ENCODE data around the gene OXGR1.

- RRBS: no CpG with 5 or more reads among the region's 1 CpG
These were observed 21.7 kb downstream of the EDNRB start for GRCh38 chr13:77897019-77897261.

DNA sequence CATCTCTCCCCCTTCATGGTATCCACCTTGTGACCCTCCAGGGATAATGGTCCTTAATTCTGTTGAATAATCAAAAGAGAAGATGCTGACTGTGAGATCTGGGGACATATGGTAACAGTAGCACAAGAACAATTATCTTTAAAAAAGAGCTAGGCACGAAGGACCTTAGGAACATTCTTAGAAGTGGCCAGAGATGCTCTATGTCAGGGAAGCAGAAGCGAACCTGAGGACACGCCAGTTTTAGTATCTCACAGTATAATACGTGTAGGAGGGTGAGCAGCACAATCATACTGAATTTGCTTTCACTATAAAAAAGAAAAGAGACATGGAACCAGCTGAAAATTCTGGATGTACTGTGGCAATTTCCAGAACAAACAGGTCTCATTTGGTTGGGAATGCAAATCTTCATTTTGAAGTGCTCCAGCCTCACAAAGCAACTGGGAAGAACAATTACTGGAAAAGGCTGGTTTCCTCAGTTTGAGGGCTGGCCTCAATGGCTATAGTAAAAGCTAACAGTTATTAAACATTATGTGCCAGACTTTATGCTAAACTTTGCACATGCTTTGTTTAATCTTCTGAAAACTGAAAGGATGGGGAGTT is 3.2 kb downstream of the OBI1 start:
- RRBS: no CpG with 5 or more reads among the region's 4 CpGs

DNA sequence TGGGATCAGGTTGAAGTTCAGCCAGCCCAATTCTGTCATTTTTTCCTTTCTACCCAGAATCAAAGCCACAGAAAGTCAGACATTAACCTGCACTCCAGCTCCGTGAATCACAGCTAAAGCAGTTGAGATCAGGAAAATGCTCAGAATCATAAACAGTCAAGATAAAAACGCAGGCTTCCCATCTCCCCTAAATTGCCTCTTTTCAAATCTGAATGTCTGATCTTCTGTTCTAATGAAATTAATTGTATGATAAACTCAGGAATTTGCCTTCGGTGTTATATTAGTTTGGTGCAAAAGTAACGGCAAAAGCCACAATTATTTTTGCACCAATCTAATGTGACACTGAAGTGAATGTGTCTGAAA is 208.9 kb upstream of the OBI1 start:
- RRBS: no CpG with 5 or more reads among the region's 4 CpGs

DNA sequence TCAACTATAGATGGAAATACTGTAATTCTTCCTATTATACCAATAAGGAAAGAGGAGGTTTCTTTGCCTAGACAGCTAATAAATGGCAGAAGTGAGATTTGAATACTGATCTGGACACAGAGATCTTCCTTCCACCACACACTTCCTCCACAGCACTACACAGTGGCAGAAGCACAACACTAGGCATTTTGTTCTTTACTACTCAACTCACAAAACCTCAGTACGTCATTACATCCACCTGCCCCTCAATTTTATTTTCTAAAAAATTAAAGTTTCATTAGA is 4.4 kb downstream of the RBM26 start:
- RRBS: no CpG with 5 or more reads among the region's 1 CpG

- RRBS: no CpG with 5 or more reads among the region's 2 CpGs
These were observed 342.5 kb downstream of the SPRY2 start for GRCh38 chr13:79998459-79998820.

DNA sequence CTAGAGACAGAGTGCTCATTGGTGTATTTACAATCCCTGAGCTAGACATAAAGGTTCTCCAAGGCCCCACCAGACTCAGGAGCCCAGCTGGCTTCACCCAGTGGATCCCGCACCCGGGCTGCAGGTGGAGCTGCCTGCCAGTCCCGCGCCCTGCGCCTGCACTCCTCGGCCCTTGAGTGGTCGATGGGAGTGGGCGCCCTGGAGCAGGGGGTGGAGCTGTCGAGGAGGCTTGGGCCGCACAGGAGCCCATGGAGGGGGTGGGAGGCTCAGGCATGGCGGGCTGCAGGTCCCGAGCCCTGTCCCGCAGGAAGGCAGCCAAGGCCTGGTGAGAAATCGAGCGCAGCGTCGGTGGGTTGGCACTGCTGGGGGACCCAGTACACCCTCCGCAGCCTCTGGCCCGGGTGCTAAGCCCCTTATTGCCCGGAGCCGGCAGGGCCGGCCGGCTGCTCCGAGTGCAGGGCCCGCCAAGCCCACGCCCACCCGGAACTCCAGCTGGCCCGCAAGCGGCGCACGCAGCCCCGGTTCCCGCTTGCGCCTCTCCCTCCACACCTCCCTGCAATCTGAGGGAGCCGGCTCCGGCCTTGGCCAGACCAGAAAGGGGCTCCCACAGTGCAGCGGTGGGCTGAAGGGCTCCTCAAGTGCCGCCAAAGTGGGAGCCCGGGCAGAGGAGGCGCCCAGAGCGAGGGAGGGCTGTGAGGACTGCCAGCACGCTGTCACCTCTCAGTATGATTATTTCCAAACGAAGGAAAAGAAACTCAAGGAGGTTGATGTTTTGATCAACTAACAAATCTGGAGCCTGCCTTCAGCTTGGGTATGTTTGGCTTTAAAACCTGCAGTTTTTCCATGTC is 228.2 kb downstream of the GPC6 start:
- RRBS: no CpG with 5 or more reads among the region's 43 CpGs

DNA sequence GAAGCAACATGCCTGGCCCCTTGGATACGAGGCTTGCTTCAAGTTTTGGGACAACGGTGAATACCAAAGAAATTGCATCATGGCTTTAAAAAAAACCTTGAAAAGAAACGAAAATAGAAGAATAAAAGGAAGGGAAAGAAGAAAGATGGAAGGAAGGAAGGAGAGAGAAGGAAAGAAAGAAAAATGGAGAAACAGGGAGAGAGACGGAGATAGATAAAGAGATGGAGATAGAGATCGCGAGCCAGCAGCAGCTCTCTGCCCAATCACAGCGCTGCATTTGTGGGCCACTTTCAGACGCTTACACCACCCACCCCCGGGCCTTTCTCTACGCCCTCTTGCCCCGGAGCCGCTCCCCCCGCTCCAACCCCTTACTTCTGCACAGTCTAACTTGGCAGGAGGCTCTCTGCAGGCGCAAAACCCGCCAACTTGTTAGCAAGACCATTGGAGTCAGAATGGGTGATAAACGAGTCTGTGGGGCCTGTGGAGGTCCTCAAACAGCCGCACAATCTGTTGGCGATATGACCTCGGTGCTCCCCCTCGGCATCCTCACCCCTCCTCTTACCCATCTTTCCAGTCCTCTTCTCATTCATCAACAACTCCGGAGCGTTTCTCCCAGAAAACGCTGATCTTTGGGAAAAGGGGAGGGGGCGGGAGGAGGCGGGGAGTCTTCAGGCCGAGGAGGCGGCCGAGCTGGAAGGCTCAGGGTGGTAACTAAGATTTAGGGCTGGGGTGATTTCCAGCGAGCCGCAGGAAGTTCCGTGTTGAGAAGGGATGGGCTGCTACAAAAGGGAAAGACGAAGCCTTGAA is 4.4 kb downstream of the SOX21 start:
- RRBS: no CpG with 5 or more reads among the region's 32 CpGs

DNA sequence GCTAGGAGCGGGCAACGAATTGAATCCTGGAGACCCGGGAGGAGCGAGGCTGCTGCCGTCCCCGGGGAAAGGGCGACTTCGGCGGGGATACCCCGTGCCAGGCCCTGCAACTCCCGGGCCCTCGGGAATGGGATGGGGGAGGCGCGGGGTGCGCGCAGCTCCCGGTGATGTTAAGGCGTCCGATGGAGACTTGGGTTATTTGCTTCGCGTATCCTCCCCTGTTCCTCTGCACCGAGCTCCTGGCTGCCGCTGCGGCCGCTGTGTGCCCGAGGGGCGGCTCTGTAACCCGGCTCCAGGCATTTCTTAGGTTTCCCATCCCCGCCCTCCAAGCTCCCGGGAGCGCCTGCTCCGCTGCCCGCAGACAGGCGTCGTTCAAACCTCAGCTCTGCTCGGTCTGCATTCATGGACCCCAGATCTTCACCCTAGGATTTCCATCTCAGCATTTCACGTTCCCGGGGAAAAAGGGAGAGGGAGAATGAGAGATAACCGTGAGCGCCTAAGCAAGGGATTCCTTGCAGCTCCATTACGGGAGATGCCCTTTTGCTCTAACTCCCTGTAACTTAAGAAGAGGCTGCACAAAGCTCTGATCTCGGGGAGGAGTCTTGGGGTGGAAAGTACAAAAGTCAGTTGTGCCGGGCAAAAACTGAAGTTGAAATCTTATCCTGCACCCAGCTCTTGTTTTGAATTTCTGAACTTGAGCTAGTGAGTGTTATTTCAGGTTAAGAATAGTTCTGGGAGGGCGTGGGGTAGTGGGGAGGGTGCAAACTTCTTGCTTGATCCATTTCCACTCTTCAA is 256.2 kb upstream of the SOX21 start:
- RRBS: 3% methylated on average over 25 of the region's 44 CpGs

- RRBS: no CpG with 5 or more reads among the region's 5 CpGs
These were observed 115.4 kb downstream of the ABCC4 start for GRCh38 chr13:95185754-95186263.

DNA sequence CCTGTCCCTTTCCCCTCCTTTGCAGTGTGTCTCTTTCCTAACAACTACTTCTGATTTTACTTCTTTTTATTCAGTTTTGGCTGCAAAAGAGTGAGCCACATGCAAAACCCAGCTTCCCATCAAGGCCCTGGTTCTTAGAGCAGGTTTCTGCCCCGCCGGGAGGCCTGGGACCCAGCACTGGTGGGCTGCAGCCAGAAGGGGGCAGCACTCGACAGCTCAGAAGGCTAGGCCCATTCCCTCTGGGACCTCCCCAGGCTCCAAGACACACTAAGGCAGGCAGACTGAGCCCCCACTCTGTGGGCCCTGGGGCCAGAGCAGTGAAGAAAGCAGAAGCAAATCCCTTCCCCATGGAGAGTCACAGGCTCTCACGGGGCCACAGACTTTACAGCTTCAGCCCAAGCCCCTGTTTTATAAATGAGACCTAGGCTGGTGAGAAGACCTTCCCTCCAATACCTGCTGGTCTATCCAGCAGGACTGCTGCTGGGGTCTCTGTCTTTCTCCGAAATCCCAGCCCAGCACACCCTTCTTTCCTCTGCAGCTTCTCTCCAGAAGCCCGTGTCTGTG is 109.4 kb downstream of the ABCC4 start:
- RRBS: no CpG with 5 or more reads among the region's 6 CpGs

GRCh38 chr13:95192740-95193374 is 108.4 kb downstream of the ABCC4 start:
- RRBS: no CpG with 5 or more reads among the region's 9 CpGs

DNA sequence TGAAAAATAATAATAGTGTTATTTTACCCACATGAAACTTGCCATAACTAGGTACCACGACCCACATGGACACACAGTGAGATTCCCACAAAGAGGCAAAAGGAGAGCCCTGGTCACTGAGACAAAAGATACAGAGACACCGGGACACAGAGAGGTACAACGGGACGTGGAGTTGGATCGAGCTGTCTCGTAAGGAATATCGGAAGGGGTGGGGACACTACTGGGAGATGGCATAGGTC is 849 bp downstream of the ABCC4 start:
- RRBS: no CpG with 5 or more reads among the region's 7 CpGs

GRCh38 chr13:95340249-95340448 is 38.9 kb upstream of the ABCC4 start:
- RRBS: no CpG with 5 or more reads among the region's 5 CpGs

DNA sequence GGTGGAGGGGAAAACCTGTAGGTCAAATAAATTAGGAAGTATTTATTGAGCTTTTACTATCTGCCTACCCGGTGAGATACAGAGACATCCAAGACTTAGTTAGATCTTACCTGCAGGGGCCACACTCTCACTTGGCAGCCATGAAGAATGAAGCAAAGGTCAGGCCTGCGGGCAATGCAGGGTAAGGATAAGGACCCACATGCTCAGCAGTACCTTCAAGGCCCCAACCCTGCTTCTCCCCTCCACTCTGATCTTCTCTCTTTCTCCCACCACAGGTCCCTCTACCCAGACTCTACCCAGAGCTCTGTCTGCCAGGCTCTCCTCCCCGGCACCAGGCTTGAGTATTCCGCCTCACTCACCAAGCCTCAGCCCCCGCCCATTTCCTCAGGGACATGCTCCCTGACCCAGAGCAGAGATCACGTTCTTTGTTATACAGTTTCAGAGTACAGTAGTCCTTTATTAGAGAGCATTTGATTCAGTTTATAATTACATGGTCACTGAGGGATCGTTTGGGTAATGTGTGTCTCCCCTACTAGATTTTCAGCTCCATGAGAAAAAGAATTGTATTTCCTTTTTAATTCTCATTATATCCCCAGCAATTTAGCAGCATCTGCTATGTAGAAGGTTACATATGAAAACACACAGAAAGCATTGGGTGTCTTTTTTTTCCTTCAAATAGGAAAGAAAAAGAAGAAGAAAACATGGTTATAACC is 18.8 kb upstream of the CLDN10 start:
- RRBS: no CpG with 5 or more reads among the region's 7 CpGs

GRCh38 chr13:95553384-95553938 is 941 bp downstream of the CLDN10 start:
- RRBS: no CpG with 5 or more reads among the region's 20 CpGs

- RRBS: no CpG with 5 or more reads among the region's 8 CpGs
These were observed 108.8 kb downstream of the DNAJC3 start for GRCh38 chr13:95785678-95786206.

DNA sequence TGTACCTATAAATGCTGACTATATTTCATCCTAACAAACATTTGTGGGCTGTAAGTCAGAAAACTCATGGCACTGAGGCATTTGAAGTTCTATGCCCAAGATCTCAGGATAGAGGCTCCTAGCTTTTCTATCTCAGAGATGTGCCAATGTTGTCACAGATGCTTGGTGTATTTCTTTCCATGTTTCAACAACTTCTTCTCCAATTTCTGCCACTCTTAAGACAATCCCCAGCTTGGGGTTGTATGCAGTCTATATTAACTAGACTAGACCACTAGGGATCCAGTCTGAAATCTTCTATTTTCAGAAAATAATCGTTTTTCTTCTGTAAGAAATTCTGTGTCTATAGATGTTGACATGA is 86.3 kb downstream of the OXGR1 start:
- RRBS: no CpG with 5 or more reads among the region's 1 CpG

GRCh38 chr13:96994093-96995235 is at the start of gene OXGR1:
OXGR1 (minus strand) TSS chr13:96994476.
- RRBS: 10% methylated on average over 15 of the region's 60 CpGs

DNA sequence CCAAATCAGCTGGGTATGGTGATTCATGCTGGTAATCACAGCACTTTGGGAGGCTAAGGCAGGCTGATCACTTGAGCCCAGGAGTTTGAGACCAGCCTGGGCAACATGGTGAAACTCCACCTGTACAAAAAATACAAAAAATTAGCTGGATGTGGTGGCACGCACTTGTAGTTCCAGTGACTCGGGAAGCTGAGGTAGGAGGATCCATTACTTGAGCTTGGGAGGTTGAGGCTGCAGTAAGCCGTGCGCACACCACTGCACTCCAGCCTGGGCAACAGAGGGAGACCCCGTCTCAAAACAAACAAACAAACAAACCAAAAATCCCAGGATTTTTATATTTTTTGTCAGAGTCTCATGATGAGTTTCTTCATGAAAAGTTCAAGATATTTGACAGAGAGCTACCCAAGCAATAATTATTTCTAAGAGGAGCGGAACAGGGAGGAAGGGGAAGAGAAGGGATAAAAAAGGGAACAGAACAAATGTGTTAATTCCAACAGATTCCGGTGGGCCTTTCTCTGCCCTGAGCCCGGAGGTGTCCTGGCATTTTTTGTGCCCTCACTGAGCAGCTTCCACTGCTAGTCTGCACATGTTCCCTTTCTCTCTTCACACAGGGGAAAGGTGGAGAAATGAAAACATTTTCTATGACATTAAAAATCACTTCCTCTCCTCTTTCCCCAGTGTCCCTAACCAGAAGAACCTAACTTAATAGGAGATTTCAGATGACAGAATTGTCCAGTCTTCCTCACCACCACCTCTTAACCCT is 83.5 kb downstream of the MBNL2 start:
- RRBS: no CpG with 5 or more reads among the region's 8 CpGs

All from aortic smooth muscle cell (primary cell).